ENCODE data around the gene GPBAR1.

- RRBS: no CpG with 5 or more reads among the region's 4 CpGs
CAGE:
- cytosol, long polyA plus RNA: no peak
- long polyA plus RNA: no peak
- nucleus, long polyA plus RNA: no peak
Observed at GRCh38 chr2:217687449-217688083, 315.2 kb downstream of the TNS1 start.

- RRBS: no CpG with 5 or more reads among the region's 6 CpGs
CAGE:
- cytosol, long polyA plus RNA: no peak
- long polyA plus RNA: no peak
- nucleus, long polyA plus RNA: no peak
Observed at GRCh38 chr2:217855018-217855678, 147.6 kb downstream of the TNS1 start.

DNA sequence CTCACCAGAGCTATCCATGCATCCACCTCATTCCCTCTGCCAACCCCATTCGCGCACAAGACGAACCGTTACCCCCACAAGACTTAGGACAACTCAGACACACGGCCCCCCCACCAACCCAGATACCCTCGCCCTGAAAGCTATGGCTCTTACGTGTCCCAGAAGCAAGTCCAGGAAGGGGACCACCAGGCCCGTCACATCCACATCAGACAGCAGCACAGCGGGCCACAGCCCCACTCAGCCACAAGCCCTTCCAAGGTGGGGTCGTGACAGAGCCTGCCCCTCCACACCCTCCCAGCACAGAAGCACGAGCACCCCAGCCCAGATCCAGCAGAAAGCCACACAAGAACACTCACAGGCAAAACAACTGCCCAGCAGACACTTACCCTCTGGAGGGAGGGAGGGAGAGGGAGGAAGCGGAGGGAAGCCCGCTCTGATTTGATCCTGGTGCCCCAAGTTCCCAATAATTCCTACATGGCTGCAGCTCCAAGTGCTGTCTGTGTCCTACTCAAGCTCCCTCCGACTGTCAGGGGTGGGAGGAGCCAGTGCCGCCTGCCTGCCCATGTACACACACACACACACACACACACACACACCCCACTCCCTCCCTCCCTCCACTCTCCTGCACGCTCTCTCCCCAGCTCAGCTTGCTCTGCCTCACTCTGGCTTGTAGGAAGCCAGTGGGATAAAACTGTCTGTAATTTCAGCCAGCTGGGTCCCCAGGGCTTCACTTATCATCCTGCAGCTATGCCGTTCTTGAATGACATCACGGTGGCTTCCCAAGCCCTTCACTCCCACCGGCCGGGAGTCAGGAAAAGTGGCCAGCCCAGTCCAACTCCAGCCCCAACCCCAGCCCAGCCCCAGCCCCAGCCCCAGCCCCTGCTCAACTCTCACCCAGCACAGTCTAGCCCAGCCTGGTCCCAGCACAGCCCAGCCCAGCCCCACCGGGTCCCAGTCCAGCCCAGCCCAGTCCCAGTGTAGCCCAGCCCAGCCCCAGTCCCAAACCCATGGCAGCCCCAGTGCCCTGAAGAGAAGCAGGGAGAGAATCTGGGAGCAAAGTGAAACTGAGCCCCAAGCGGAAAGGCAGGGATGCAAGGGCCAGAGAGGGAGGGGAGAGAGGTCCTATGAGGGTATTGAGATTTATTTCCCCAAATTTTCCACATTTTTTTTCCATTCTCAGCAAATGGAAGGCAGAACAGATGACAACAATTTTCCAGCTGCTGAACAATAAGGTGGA, 144.3 kb downstream of the TNS1 start:
- RRBS: no CpG with 5 or more reads among the region's 22 CpGs
CAGE:
- cytosol, long polyA plus RNA: no peak
- long polyA plus RNA: no peak
- nucleus, long polyA plus RNA: no peak

DNA sequence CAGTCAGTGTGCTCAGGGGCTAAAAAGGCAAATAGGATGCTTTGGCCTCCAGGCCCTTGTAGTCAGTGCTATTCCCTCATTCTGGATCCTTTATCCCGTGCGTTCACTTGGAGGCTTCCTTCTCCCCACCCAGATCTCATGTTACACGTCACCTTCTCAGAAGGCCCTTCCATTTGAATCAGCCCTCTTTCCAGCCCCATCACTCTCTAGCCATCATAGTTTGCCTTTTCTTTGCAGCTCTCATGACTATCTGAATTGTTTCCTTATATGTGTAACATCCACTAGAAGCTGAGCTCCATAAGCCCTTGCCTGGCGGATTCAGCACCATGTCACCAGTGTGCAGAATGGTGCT, 113.4 kb downstream of the TNS1 start:
- RRBS: no CpG with 5 or more reads among the region's 4 CpGs
CAGE:
- cytosol, long polyA plus RNA: no peak
- long polyA plus RNA: no peak
- nucleus, long polyA plus RNA: no peak

DNA sequence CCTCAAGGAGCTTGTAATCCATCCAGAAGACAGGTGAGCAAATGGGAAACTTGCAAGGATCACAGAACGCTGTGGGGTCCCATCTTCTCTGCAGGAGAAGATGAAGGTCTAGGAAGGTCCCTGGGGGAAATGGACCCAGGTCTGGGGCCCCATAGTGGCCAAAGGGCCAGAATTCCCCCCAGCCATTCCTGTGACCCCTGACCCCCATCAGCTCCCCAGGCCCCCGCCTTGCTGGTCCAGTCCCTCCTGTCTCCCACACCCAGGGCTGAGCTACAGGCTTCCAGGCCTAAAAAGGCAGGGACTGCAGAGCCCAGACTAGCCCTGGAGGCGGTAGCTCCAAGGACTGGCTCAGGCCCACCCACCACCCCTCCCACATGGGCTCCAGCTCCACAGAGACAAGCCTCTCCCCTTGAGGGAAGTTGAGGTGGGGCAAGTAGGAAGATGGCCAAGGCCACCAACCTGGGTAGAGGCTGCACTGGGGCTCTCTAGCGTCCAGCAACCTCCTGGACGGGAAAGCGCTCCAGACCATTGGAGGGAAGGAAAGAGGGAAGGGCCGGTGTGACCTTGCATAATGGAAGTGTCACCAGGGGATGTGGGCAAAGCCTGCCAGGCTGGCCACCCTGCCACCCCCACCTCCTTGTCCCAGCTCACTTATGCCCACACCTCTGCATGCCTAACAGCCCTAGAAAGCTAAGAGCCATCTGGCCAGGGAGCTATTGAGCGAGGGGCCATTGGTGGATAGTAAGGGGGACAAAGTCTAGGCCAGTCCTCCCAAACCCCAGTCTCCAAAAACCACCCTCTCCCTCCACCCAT, 63.1 kb downstream of the TNS1 start:
- RRBS: no CpG with 5 or more reads among the region's 8 CpGs
CAGE:
- cytosol, long polyA plus RNA: no peak
- long polyA plus RNA: no peak
- nucleus, long polyA plus RNA: no peak

DNA sequence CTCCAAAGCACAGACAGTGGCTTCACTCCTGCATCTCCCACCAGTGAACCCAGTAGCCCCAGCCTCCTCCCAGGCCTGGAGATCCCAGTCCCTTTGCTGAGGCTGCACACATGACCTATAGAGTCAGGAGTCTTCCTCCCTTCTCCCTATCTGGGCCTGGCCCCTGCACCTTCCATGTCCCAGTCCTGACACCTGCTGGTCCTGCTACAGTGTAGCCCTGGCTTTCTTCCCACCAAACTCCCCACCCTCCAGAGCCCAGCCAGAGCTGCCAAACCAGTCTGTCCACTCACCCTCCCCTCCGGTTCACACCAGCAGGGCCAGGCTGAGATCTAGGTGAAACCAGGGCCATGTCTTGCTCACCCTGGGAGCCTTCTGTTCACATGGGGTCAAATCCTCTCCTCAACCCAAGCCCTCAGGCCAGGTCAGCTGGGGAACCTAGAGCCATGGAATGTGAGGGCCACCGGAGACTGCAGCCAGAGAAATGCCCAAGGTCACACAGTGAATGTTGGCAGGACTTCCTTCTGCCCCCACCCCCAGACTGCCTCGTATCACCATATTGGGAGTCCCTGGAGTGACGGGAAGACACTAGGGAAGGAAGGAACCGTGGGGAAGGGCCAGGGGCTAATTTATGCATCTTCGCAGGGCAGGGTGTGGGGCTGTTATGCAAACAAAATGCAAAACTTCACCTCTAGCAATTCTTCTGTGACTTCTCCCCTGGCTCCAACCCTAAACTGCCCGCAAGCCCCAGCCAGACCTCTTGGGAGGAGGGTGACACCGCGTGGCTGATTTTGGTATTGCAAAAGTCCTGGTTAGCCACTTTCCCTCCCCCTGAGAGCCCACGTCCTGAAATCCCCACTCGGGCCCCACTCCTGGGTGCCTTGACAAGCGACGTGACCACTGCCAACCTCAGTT, 14.6 kb downstream of the TNS1 start:
- RRBS: no CpG with 5 or more reads among the region's 13 CpGs
CAGE:
- cytosol, long polyA plus RNA: no peak
- long polyA plus RNA: no peak
- nucleus, long polyA plus RNA: no peak

- RRBS: 1% methylated on average over 38 of the region's 101 CpGs
CAGE:
- cytosol, long polyA plus RNA: no peak
- long polyA plus RNA: no peak
- nucleus, long polyA plus RNA: start-site peak on the minus strand at chr2:218010179-218010446, 12 and 14 reads in 2 replicates
Observed at GRCh38 chr2:218009515-218011042, 7.3 kb upstream of the TNS1 start.

DNA sequence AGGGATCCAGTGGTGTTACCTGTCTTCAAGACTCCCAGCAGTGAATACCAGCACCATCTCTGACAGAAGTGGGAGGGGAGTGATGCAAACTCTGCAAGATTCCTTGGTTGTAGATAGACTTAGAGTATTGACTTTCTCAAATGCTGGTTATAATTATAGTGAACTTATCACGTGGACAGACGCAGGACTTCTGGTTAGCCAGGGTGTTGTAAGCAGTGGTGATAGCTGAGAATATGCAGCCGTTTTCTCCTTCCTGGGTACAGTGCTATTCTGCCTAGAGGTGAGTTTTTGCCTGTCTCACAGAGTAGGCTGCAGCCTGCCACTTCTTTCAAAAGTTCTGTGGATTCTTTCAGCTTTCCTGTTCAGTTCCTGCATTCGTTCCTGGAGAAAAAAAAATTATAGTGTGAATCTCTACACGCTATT, 737 bp upstream of the CXCR2 start:
- RRBS: no CpG with 5 or more reads among the region's 5 CpGs
CAGE:
- cytosol, long polyA plus RNA: no peak
- long polyA plus RNA: no peak
- nucleus, long polyA plus RNA: no peak

DNA sequence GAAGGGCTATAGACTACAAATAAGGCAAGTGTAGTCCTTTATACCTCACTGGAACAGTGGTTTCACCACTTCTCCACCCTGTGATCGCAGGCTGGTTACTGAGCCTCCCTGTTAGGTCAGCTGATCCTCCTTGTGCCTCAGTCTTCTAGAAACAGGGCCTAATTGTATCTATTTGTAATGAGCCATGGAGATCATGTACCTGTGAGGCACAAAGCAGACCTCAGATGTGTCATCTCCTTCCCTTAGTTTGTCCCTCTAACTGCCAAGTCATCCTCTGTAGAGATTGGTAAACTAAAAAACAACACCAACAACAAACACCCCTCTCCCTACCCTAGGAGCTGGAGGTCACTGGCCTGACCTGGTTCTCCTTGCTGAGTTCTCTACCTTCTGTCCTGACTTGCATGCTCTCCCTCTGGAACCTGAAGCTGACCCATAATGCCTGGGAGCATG, 4.7 kb downstream of the CXCR2 start:
- RRBS: no CpG with 5 or more reads among the region's 1 CpG
CAGE:
- cytosol, long polyA plus RNA: no peak
- long polyA plus RNA: no peak
- nucleus, long polyA plus RNA: no peak

DNA sequence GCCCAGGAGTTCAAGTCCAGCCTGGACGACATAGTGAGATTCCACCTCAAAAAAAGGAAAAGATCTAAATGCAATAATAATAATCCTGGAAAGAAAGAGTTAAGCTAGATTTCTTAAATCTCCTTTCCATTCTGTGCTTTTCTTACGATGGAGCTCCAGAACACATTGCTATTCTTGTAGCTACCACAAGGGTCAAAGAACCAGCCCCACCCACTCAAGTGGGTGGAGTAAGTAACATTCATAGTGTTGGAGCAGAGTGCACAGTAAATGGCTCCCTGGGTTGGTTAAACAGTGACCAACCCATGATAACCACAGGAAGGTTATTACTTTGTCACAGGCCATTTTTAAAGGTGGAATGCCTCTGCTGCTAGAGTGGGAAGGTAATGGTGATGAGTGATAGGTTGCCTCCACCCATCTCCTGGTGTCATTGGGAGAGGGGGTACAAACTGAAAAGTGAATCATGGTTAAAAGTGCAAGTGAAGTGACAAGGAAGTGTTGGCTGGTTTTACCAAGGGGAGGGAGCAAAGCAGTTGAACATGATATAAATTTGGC, 13.9 kb downstream of the ARPC2 start:
- RRBS: no CpG with 5 or more reads among the region's 2 CpGs
CAGE:
- cytosol, long polyA plus RNA: no peak
- long polyA plus RNA: no peak
- nucleus, long polyA plus RNA: no peak

- RRBS: no CpG with 5 or more reads among the region's 1 CpG
CAGE:
- cytosol, long polyA plus RNA: no peak
- long polyA plus RNA: no peak
- nucleus, long polyA plus RNA: no peak
Observed at GRCh38 chr2:218232989-218233247, 15.9 kb downstream of the ARPC2 start.

DNA sequence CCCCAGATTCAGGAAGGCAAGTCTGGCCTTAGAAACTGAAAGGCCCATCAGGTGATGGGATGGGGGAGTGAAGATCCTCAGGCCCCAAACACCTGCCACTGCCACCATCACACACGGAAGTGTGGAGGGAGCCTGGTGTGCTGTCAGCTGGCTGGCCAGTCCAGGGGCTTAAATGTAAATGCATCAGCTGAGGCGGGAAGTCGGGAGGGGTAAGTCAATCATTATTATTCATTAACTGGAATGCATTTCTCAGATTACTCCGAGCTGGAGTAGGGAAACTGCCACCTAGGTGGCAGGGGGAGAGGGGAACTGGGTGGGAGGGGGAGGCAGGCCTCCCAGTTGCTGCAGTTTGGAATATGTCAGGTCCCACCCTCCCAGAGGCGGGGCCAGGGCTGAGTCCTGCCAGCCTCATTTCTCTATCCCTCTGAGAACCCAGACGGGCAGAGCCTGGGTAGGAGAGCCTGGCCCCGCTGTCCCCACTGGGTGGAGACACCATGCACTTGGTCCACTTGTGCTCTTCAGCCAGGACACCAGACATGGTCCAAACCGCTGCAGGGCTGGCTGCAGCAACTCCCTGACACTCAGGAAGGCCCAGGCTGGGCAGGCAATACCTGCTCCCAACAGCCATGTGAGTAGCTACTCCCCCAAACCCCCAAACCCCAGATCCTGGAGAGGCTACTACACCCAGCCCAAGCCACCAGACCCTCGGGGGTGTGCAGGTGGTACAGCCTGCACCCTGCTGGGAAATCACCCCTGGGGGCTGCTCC, at the start of gene GPBAR1:
Gene GPBAR1, plus strand, starts transcription at position 427 of the 767 bp plus-strand sequence.
- RRBS: no CpG with 5 or more reads among the region's 9 CpGs
CAGE:
- cytosol, long polyA plus RNA: no peak
- long polyA plus RNA: no peak
- nucleus, long polyA plus RNA: no peak

DNA sequence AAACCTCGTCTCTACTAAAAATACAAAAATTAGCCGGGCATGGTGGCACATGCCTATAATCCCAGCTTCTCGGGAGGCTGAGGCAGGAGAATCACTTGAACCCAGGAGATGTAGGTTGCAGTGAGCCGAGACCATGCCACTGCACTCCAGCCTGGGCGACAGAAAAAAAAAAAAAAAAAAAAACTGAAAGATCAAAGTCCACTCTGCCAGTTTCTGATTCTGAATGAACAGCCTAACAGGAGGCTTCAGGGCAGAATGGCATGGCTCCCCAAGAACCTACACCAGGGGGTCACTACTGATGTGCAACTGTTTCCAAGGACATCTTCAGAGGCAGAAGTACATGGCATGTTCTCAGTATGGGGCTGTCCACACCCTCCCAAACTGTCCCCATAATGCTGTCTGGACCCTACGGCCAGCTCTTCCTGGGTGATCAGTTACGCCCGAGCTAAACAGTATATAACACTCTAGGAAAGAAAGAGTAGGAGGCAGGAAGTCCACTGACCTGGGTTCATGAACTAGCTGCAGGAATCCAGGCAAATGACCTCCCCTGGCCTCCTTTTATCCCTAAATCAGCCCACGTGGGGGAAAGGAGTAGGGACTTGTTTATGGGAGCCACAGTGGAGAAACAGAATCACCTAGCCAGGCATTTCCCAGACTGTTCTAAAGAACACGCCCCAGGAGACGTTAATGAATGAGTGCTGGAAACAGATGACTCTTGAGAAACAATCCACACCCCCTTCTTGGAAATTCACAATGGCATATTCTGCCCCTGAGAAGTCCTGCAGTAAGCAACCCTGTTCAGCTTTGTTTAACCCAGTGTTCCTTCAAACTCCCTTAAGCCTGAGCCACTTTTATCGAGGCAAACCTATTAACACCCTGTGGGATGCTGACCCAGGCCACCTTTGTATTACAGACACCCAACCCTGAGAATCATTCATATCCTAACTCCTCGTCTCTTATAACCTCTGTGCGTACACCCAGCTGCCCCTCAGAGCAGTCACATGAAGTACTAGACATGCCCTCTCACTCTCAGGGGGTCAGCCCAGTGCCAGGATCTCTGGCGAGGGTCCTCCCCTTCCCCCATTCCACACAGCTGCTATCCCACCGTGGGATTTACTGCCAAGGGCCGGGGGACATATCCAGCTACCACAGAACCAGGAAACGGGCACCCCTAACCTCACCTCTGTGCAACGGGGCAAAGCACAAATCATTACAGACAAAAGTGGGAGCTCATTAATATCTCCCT, 2.4 kb downstream of the TMBIM1 start:
- RRBS: no CpG with 5 or more reads among the region's 19 CpGs
CAGE:
- cytosol, long polyA plus RNA: no peak
- long polyA plus RNA: no peak
- nucleus, long polyA plus RNA: no peak

DNA sequence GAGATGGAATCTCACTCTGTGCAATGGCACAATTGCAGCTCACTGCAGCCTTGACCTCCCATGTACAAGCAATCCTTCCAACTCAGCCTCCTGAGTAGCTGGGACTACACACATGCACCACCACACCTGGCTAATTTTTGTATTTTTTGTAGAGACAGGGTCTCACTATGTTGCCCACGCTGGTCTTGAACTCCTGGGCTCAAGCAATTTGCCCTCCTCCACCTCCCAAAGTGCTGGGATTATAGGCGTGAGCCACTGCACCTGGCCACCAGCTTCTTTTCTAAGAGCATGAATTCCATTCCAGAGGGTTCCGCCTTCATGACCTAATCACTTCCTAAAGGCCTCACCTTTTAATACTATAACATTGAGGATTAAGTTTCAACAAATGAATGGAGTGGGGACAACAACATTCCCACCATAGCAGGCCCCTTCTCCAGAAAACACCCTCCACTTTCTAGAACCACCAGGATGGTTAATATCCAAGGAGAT, 2.3 kb upstream of the TMBIM1 start:
- RRBS: no CpG with 5 or more reads among the region's 3 CpGs
CAGE:
- cytosol, long polyA plus RNA: no peak
- long polyA plus RNA: no peak
- nucleus, long polyA plus RNA: no peak

- RRBS: no CpG with 5 or more reads among the region's 6 CpGs
CAGE:
- cytosol, long polyA plus RNA: no peak
- long polyA plus RNA: no peak
- nucleus, long polyA plus RNA: no peak
Observed at GRCh38 chr2:218311784-218312150, 19.5 kb upstream of the TMBIM1 start.

- RRBS: no CpG with 5 or more reads among the region's 16 CpGs
CAGE:
- cytosol, long polyA plus RNA: no peak
- long polyA plus RNA: no peak
- nucleus, long polyA plus RNA: no peak
Observed at GRCh38 chr2:218396797-218397210, 2.9 kb upstream of the CTDSP1 start.

DNA sequence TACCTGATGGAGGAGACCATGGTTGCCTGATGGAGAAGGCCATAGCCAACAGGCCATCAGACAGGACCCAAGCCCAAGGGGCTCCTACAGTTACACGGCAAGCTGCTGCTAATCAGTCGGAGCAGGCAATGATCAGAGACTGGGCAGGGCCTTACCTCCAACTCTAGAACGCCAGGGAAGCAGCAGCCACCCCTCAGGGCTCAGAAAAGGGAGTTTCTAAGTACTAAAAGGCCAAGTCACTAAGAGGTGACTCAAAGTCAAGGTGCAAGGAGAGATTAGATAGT, 3.4 kb downstream of the VIL1 start:
- RRBS: no CpG with 5 or more reads among the region's 3 CpGs
CAGE:
- cytosol, long polyA plus RNA: no peak
- long polyA plus RNA: no peak
- nucleus, long polyA plus RNA: no peak

DNA sequence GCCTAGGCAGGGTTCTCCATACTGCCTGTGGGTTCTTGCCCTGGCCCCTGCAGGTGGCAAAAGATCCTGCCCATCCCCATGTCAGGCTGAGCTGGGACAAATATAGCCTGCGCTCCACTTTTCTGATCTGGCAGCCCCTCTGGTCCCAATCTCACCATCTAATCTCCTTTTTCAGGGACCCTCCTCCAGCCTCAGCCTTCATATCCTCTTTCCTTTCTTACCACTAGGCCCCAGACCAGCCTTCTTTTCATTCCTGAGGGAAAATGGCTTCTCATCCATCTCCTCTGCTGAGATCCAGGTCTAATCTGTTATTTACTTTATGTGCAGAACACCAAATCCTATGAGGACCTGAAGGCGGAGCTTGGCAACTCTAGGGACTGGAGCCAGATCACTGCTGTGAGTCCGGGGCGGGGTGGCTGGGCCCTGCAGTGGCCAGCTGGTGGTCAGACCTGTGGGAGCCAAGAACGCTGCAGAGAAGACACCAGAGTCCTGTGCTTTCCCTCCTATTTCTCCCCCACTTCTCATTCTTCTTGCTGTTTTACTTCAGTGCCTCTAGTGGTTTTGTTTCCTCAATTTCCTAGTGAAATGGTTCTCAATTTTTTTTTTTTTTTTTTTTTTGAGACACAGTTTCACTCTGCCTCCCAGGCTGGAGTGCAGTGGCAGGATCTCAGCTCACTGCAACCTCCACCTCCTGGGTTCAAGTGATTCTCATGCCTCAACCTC, 19.6 kb downstream of the VIL1 start:
- RRBS: no CpG with 5 or more reads among the region's 5 CpGs
CAGE:
- cytosol, long polyA plus RNA: no peak
- long polyA plus RNA: no peak
- nucleus, long polyA plus RNA: no peak

DNA sequence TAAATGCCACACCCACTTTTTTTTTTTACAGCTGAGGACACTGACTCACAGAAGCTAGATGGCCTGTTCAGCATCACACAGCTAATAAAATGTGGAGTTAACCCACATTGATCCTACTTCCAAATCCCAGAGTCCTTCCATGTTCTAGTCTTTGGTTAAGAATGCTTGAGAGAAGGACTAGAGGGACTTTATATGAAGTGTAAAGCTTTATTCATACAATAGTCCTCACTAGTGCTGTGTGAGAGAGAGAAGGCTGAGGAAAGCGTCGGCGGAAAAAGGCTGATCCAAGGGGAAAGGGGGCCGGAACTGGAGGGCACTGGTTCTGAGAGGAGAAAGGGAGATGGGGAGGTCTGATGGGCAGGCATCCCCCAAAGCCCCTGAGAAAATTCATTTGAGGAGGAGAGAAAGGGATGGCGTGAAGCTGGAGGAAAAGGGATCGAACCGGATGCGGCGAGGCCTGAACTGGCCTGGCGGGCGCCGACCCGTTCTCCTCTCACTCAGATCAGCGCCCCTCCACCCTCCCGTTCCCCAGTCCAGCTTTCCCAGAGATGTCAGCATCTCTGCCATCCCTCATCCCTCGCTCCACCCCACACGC, 454 bp downstream of the RNF25 start:
- RRBS: no CpG with 5 or more reads among the region's 17 CpGs
CAGE:
- cytosol, long polyA plus RNA: no peak
- long polyA plus RNA: no peak
- nucleus, long polyA plus RNA: no peak

- RRBS: no CpG with 5 or more reads among the region's 6 CpGs
CAGE:
- cytosol, long polyA plus RNA: no peak
- long polyA plus RNA: no peak
- nucleus, long polyA plus RNA: no peak
Observed at GRCh38 chr2:218731481-218732008, 20.9 kb downstream of the TTLL4 start.